AG04450 (cell line): ENCODE results near the genes OR12D2, POLR1H, GNL1, MRPS18B and C6orf136.

DNA sequence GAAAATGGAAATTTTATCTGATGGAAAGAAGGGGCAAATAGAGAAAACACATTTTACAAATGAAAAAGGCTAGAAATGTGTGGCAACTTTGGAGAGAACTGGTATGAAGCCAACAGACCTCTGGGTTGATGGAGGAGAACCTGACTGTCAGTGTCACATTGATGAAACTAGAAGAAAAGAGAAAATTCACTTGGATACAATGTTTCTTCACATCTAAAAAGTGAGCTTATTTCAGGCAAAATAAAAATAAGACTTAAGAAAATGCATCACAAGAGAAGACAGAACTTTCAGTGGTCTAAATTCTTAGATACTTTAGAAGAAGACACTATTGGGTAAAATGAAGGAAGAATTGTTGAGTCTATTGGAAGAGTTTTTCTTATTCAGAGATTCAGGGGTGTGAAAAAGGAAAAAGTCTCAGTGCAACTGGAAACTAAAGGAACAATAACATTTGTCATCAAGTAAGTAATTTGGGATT is at the start of gene OR12D2:
TSS of gene OR12D2 (plus strand) at position 274 of the 475 bp plus-strand sequence.
- CAGE, long polyA plus RNA = no peak

DNA sequence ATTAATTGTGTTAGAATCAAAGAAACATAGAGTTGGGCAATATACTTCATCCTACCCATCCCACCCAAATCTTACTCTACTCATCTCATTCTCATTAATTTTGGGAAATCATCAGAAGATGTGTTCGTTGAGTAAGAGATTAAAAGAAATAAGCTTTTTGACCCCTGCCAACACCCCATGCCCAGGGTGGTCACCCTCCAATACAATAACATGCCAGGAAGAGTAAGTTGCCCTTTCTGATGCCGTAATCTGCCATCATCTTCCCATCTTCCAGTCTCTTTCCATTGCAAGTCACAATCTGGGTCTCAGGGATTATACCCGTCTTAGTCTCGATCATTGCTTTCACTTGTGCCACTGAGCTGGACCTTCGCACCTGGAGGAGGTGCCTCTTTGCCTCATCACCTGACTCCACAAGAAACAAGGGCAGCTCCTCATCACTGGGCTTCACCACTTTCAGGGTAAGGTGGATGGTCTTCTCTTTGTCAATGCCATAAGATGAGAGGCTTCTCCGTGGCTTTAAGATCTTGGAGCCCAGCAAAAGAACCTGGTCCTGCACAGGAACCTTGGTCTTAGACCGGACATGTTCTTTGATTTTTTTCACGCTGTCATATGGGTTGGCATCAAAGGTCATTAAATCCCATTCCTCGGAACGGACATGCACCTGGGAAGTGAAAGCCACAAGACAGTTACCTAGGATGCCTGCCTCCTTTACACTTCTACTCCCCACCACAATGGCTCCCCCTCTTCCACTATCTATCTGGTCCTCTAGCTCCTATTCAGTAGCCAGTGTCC is 3.6 kb downstream of the UBD start:
- CAGE, long polyA plus RNA = no peak
- RRBS = no CpG with 5 or more reads among the region's 10 CpGs

DNA sequence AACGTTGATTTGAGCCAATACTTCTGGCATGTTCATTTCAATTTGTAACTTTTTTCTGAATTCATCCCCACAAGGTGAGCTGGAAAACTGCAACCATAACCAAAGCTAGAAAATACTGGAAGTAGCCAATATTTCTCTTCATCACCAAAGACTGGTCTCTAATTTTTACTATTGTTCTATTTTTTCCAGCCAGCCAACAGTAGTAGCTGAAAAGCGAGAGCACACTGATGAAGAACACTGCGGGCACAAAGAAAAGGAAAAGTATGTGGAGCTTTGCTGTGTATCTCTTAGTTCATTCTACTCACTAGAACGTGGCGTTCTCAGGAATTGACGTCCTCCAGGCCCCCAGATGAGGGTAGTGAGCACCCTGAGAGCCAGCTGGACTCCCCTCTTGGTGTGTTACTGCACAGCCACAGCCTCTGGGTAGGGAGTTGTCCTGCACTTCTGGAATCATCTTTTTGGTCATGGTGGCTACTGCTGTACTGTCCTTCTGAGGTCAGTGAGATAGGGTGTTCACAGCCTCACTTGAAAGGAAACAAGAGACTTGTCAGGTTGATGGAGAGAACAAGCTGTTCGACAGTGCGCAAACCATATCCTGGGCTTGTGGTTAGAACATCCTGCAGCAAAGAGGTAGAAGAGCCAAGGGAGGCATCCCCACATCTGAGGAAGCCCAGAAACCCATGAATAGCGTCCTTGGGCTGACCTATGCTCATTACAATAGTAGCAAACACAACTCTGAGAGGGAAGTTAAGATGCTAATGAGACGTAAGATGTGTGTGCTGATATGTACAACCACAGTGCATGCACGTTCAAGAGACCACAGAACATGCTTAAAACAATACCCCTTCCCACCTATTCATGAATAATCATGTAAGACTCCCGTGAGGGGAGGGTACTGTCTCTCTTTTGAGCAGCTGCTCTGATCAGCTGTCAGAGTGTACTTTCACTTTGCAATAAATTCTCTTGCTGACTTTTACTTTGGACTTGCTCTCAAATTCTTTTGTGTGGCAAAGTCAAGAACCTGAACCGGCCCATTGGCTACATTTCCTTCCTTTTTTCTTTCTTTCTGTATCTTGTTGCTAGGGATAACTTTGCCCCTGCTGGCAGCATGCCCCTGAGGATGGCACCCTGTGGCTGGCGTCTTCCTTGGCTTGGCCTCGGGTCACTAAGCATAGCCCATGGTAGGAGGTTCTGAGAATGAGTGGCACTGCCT is 14.6 kb upstream of the HLA-F start:
- CAGE, long polyA plus RNA = no peak
- RRBS = no CpG with 5 or more reads among the region's 15 CpGs

GRCh38 chr6:29752156-29753524 is 29.4 kb downstream of the HLA-F start:
- CAGE, long polyA plus RNA = no peak
- RRBS = 4% methylated on average over 15 of the region's 72 CpGs

GRCh38 chr6:30060438-30061408 is at the start of gene POLR1H:
POLR1H (plus strand) TSS chr6:30061265.
- CAGE, long polyA plus RNA = start-site peak on the minus strand at chr6:30061144-30061184, 167 and 82 reads in 2 replicates
- RRBS = 2% methylated on average over 13 of the region's 57 CpGs

GRCh38 chr6:30100374-30101310 is 12.2 kb downstream of the TRIM31 start:
- CAGE, long polyA plus RNA = no peak
- RRBS = 4% methylated on average over 20 of the region's 46 CpGs

DNA sequence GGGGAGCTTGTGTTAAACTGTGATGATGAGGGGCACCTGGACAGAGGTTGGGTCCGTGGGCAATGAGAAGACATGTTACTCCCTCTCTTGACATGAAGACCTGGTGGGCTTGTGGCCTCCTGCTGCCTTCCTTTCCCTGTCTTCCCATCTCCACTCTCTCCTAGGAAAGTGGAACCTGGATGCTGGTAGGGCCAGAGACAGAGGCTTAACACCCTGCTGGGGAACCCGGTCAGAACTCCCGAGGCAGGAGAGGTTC is 21.4 kb downstream of the TRIM15 start:
- CAGE, long polyA plus RNA = no peak
- RRBS = no CpG with 5 or more reads among the region's 3 CpGs

DNA sequence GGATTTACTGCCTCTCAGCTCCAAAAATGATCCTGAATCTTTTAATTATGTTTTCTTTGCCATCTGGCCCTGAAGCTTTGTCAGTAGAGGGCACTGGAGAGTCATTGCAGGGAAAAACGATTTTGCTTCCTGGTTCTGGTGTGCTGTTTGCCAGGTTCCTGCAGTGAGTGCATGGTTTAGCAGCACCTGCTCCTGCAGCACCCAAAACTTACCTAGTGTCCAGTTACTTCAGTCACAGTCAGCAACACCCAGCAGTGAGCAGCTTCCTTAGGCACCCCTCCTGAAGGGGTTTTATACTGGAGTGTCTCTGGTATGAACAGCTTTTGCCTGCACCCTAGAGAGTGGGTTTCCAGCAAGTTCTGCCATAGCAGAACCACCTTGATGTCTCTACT is 6.0 kb upstream of the TRIM26 start:
- CAGE, long polyA plus RNA = no peak
- RRBS = no CpG with 5 or more reads among the region's 1 CpG

DNA sequence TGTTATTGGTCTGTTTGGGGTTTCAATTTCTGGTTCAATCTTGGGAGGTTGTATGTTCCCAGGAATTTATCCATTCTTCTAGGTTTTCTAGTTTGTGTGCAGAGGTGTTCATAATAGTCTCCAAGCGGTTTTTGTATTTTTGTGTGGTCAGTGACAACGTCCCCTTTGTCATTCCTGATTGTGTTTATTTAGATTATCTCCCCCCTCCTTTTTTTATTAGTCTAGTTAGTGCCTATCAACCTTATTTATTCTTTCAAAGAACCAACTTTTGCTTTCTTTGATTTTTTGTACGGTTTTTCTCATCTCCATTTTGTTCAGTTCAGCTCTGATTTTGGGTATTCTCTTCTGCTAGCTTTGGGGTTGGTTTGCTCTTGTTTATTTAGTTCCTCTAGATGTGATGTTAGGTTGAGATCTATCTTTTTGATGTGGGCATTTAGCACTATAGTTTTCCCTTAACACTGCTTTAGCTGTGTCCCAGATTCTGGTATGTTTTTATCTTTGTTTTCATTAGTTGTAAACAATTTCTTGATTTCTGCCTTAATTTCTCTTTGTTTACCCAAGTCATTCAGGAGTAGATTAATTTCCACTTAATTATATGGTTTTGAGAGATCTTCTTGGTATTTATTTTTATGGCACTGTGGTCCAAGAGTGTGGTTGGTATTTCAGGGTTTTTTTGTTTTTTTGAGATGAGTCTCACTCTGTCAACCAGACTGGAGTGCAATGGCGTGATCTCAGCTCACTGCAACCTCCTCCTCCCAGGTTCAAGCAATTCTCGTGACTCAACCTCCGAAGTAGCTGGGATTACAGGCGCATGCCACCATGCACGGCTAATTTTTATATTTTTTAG is 26.2 kb upstream of the TRIM39 start:
- CAGE, long polyA plus RNA = no peak
- RRBS = no CpG with 5 or more reads among the region's 8 CpGs

DNA sequence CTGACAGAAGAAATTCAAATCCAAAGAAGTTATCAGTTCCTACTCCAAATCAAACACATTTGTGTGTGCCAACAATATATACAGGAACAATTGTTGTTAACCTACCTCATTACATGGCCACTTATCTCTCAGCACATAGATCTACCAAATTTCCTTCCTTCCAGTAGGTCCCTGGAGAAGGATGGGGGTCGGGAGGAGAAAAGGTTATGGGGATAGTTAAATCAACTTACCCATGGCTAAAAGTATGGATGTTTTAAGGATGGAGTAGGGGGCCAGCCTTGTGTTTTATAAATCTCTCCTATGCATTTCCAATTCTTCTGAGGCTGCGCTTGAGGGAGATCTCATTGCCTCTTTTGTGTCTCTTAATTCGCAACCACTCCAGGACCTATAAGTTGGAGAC is 1.1 kb downstream of the TRIM39 start:
- CAGE, long polyA plus RNA = no peak
- RRBS = no CpG with 5 or more reads among the region's 3 CpGs

DNA sequence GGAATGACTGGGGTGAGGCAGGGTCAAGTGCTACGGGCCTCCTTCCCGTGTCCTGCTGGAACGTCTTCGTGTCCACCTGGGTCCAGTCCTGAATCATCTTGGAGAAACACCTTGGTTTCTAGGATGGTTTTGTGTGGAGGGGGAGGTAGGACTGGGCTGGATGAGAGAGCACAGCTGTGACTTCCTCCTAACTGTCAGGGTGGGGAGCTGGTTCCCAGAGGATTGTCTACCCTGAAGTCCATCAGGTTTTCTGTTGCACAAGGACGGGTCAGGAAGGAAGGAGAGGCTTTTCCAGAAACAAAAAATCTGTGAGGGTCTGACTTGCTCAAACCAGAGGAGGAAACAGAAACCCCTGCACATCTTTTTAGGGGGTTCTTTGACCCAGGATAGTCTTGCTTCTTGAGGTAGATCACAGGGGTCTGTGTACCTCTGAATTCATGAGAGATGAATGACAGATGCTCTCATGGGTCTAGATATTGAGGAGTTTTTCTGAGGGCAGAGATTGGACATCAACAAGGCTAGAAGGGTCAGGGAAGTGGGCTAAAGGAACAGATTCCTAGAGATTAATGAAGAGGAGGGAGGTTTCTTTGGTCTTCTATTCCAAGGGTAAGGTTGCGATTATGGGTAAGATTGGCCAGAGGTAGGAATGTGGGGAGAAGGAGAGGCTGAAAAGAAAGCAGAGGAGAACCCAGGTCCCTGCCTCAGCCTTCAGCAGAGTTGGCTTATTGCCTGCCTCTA is 2.5 kb upstream of the RPP21 start:
- CAGE, long polyA plus RNA = no peak
- RRBS = no CpG with 5 or more reads among the region's 6 CpGs

DNA sequence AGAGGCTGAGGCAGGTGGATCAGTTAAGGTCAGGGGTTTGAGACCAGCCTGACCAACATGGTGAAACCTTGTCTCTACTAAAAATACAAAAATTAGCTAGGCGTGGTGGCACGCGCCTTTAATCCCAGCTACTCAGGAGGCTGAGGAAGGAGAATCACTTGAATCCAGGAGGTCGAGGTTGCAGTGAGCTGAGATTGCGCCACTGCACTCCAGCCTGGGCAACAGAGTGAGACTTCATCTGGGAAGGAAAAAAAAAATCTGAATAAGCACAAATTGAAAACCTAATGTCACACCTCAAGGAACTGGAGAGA is 40.0 kb downstream of the RPP21 start:
- CAGE, long polyA plus RNA = no peak
- RRBS = no CpG with 5 or more reads among the region's 5 CpGs

DNA sequence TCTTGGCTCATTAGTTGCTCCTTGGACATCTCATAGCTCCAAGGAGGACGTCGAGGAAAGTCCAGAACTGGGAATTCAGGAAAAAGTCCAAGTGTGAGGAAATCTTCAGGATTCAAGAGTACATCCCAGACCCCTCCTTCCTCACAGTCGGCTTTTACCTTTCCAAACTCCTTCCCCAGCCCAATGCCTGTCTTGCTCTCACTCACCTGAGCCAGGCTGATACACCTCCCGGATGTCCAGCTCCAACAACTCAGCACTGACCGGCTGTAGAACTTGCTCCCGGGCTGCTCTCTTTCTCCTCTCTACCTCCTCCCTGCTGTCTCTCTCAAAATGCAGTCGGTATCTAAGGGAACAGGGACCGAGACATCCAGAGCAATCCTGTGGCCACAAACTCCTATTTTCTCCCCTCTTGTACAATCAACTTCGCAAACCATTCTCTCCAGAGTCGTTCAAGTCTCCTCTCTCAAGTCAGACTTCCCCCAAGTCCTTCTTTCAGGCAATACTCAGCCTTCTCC is 1.4 kb downstream of the GNL1 start:
- CAGE, long polyA plus RNA = no peak
- RRBS = no CpG with 5 or more reads among the region's 10 CpGs

- CAGE, long polyA plus RNA = start-site peak on the minus strand at chr6:30555813-30555965, 136 and 92 reads in 2 replicates; start-site peak on the minus strand at chr6:30556217-30556309, 604 and 640 reads in 2 replicates
- RRBS = 3% methylated on average over 21 of the region's 75 CpGs
Measured at GRCh38 chr6:30555774-30556680, at the start of gene GNL1. GNL1 (minus strand) TSS chr6:30556489.

GRCh38 chr6:30613321-30613848 is 3.7 kb downstream of the PPP1R10 start:
- CAGE, long polyA plus RNA = no peak

DNA sequence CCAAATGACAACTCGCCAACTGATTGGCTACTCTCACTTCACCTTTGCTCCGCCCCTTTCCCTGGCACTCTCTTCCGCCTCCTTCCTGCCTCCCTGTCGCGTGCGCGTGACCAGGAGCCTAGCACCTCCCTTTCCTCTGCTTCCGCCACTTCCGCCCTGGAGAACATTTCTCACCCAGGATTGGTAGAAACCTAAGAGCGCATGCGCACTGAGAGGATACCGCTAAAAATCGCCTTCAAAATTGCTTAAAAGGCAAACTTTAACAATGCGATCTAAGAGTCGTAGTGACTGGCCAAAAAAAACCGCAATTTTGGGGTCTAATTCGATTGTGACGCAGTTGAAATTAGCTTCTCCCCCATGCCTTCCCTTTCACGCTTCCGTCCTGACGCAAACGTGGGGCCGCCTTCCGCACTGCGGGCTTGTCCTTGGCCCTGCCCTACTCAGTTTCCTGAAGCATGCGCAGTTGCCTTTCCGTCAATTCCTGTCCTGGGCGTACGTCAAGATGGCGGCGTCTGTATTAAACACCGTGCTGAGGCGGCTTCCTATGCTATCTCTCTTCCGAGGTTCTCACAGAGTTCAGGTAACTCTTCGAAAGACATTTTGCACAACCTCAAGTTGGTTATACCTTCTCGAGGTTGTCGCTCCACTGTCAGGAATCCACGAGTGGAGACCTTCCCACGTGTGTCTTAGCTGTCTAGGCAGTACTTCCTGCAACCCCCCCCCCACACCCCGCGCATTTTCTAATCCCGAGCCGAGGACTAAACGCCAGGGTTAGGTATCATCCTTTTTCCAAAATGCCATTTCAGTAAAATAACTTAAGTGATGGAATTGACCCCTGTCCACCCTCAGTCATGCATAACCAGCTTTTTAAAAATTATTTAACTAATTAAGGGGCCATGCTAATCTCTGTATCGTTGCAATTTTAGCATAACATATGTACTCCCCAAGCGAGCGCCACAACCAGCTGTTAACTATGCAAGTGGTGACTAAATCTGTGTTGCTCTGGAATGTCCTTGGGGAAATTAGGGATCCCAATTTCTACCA is at the start of gene MRPS18B:
TSS of gene MRPS18B (plus strand) at position 477 of the 1,044 bp plus-strand sequence.
- CAGE, long polyA plus RNA = no peak
- RRBS = no CpG with 5 or more reads among the region's 47 CpGs

GRCh38 chr6:30625269-30626228 is 1.1 kb upstream of the ATAT1 start:
- CAGE, long polyA plus RNA = no peak
- RRBS = no CpG with 5 or more reads among the region's 11 CpGs

GRCh38 chr6:30646830-30647644 is at the start of gene C6orf136:
C6orf136 (plus strand) TSS chr6:30647133.
- CAGE, long polyA plus RNA = no peak
- RRBS = 3% methylated on average over 7 of the region's 73 CpGs

DNA sequence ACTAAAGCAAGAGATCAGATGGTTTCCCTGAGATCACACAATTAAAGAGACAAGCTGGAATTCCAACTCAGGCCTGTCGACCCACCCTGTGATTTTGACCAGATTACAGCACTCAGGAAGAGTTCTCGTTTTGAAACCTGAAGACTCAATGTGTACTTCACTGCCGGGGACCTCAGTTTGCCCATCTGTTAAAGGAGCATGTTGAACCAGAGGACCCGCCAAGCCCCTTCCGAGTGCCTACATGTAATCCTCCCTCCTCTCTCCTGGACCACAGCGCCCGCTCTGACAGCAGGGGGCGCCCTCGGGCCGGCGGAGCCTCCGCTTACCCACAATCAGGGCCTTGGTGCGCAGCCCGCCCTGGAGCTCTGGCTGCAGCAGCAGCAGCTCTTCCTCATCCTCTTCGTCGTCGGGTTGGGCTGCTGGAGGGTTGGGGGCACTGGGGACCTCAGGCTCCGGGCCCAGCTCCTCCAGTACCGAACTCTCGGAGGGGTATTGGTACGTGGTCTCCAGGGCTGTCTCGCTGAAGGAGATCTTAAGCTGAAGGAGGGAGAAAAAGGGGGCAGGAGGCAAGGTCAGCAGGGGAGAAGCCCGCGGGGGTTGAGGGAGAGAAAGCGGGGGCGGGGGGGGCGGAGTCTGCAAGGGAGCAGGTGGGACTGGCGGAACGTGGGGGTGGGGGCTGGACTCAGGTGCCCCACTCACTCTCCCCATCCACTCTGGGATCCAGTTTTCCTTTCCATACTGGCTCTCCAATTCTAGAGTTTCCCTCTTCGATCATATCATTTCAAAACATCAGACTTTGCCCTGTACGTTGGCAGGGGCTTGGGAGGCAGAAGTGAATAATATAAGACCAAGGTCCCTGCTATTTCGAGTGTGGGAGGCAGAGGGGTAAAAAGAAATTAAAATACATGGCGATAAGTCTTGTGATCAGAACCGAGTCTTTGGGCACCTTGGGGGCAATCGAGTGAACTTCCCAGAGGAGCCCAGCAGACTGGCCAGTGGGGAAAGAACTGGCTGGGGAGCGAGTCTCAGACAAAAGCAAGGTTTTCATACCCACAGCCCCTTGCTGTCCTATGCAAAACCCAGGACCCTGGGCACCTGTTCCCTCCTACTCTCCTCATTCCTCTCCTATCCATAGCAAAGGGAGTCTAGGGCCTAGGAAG is 6.4 kb upstream of the DHX16 start:
- CAGE, long polyA plus RNA = no peak
- RRBS = no CpG with 5 or more reads among the region's 36 CpGs

DNA sequence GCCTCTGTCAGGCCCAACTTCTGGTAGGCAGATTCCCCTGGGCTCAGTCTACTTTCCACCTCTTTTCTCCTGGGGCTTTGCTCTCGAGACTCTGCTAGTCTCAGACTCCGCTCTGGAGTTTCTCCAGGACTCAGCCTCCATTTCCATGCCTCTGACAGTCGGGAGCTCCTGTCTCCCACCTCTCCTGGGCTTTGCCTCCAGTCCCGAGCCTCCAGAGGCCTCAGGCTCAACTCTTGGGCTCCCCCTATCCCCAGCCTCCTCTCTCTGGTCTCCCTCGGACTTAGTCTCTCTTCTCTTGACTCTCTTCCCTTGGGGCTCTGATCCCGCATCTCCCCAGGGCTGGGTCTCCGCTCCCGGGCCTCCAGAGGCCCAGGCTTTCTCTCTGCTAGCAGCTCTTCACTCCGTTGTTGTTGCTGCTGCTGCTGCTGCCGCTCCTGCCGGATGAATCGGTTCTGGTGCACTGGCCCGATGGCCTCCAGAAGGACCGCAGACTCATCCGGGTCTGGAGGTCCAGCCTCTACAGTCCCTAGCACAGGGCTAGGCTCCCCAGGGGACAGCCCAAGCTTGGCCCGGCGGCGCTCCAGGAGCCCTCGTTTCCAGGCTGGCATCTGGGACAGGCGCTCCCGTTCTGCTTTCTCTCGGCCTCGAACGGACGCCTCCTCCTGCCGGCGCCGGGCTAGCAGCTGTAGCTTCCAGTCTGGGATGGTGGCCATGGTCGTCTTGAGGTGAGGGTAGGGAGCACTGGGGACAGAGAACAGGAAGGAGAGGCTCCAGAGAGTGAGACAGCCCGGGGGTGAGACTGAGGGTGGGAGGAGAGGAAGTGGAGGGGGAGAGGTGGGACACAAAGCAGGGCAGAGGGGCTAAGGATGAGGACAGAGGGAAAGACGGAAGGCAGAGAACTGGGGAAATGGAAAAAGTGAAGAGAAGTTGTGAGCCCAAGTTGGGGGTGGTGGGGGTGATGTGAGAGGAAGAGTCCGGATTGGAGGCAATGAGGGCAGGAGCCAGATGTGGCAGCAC is 831 bp downstream of the PPP1R18 start:
- CAGE, long polyA plus RNA = start-site peak on the minus strand centred at position 132 of the sequence, 448 bp wide, 206 and 186 reads in 2 replicates
- RRBS = 36% methylated on average over 18 of the region's 32 CpGs